GM23248 (cell line): ENCODE results near the gene COL13A1.

- RAMPAGE, long total RNA = no peak
Observed at GRCh38 chr10:69728436-69728677, 73.3 kb upstream of the COL13A1 start.

GRCh38 chr10:69801416-69802207 lies at the start of gene COL13A1:
Gene COL13A1, plus strand, starts transcription at chr10:69801906.
- RAMPAGE, long total RNA = no peak

DNA sequence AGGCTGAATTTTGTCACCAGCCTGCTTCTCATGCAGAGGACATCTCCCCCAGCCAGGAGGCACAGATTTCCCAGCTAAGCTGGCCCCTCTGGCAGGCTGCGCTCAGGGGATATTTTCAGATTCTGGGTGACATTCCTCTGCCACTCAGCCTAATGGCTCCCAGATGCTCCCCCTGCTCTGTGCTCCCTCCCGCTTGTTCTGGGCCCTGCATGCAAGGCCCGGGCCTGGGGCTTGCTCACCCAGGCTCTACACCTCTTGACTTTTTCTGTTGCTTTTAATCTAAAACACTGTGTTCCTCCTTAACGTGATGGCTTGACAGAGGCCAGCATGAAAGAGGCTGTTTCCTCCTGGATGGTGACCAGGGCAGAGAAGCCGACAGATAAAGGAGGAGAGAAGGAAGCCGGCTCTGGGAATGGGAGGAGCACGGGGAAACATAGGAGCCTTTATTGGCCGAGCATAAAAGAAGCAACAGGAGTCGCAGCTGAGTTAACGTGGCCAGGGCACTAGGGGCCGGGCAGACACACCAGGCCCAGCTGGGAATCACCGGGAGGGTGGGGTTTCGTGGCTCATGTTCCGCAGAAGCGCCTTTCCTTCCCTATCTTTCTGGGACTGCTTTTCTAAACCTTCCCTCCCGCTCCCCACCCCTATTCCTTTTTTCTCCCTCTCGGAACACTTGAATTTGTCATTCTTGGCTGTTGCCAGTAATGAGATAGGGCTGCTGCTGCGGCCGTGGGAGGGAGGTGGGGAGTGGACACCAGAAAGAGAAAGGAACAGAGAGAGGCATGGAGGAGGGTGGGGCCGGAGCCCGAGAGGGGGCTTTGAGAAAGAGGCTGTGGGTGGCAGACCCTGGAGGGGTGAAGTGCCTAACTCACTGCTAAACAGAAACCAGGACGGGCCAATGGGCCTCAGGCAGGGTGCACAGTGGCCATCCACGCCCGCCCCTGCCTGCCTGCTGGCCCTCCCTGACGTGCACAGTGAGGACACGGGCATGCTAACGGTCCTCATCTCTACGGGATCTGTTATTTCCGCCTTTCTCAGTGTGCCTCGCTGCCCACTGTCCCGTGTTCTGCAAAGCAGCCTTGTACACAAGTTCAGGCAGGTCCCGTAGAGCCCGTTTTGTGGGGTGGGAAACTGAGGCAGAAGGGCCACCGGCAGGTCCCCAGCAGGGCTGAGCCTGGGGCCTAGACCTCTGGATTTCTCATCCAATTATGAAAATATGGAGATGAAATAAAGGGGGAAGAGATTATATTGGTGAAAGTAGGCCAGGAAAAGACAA lies 65.1 kb downstream of the COL13A1 start:
- RAMPAGE, long total RNA = no peak

DNA sequence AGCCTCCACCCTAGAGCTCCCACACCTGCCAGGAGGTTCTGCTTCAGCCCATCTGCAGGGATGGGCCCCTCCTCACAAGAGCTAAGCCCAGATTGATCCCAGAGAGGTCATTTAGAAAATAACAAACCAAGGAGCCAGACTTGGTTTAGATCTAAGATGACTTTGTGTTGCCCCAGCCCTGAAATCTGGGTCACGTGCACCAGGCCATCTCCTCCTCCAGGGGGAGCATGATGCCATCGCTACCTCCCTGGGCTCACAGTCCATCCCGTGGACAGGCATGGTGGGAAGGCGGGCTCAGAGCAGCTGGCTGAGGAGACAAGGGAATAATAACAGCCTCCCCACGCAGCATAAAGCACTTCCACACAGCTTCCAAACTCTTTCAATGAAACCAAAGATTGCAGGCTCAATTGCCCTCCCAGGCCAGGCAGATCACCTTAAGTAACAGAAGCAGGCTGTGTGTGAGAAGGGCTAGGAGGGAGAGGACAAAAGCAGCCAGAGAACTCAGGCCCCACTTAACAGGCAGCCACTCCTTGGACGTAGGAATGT lies 99.9 kb downstream of the COL13A1 start:
- RAMPAGE, long total RNA = no peak

- RAMPAGE, long total RNA = no peak
Observed at GRCh38 chr10:70123799-70124231, 8.8 kb downstream of the AIFM2 start.

DNA sequence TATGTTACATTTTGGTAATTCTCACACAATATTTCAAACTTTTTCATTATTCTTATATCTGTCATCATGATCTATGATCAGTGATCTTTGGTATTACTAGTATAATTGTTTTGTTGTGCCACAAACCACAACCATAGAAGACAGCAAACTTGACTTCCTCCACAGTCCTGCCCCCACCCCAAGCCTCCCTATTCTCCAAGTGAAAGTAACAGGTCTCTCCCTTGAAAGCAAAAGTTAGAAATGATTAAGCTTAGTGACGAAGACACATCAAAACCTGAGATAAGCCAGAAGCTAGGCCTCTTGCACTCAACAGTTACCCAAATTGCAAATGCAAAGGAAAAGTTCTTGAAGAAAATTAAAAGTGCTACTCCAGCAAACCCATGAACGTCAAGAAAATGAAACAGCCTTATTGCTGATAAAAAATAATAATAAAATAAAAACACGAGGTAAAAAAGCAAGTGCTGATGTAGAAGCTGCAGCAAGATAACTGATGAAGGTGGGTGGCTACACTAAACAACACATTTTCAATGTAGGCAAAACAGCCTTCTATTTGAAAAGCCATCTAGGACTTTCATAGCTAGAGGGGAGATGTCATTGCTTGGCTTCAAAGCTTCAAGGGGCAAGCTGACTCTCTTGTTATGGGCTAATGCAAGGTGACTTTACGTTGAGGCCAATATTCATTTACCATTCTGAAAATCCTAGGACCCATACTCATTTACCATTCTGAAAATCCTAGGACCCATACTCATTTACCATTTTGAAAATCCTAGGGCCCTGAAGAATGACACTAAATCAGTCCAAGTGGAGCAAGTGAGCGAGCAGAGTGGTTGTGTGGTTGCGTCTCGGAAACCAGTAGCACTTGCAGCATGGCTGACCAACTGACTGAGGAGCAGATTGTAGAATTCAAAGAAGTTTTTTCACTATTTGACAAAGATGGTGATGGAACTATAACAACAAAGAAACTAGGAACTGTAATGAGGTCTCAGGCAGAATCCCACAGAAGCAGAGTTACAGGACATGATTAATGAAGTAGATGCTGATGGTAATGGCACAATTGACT lies 7.2 kb downstream of the SAR1A start:
- RAMPAGE, long total RNA = no peak

DNA sequence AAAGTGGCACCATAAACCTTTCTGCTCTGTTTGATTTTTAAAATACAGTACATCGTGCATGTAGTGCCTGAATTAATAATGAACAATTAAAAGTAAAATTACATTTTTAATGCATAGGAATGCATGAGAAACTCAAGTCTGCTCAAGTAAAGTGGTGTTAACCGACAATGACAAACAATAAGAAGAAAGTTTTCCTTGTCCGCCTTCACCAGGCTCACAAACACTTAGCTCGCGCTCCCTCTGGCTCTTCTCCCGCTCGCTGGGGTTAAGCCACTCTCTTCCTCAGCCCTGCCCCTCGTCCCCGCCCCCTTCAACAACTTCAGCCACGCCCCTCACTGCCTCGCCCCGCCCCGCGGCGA lies 234 bp upstream of the EIF4EBP2 start:
- RAMPAGE, long total RNA = no peak

DNA sequence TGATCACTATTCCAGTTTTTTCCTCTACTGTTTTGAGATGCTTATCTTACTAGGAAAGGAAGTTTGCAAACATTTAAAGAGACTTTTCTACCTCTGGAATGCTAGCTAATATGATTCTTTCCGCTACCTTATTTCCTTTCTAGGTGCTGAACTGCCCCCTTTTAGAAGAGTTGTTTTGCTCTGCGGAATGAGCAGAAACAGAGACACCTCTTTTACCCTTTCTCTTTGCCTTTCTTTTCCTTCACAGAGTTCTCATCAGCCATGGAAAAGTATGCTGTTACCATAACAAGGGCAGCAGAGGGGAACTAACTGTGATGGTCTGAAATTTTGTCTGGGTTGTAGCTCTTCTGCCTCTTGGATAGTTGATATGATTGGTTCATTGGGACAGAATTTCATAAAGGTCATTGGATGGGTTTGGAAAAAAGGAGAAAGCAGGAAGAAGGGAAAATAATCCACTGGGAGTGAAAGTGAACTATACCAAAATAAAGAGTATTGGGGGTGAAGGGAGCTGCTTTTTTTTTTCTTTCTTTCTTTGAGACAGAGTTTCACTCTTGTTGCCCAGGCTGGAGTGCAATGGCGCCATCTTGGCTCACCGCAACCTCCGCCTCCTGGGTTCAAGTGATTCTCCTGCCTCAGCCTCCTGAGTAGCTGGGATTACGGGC lies 5.7 kb downstream of the EIF4EBP2 start:
- RAMPAGE, long total RNA = no peak

GRCh38 chr10:70426066-70426568 lies 15.4 kb downstream of the NODAL start:
- RAMPAGE, long total RNA = no peak

GRCh38 chr10:70673076-70674330 lies 1.2 kb downstream of the ADAMTS14 start:
- RAMPAGE, long total RNA = no peak

GRCh38 chr10:70890912-70891410 lies 2.6 kb upstream of the PCBD1 start:
- RAMPAGE, long total RNA = no peak

DNA sequence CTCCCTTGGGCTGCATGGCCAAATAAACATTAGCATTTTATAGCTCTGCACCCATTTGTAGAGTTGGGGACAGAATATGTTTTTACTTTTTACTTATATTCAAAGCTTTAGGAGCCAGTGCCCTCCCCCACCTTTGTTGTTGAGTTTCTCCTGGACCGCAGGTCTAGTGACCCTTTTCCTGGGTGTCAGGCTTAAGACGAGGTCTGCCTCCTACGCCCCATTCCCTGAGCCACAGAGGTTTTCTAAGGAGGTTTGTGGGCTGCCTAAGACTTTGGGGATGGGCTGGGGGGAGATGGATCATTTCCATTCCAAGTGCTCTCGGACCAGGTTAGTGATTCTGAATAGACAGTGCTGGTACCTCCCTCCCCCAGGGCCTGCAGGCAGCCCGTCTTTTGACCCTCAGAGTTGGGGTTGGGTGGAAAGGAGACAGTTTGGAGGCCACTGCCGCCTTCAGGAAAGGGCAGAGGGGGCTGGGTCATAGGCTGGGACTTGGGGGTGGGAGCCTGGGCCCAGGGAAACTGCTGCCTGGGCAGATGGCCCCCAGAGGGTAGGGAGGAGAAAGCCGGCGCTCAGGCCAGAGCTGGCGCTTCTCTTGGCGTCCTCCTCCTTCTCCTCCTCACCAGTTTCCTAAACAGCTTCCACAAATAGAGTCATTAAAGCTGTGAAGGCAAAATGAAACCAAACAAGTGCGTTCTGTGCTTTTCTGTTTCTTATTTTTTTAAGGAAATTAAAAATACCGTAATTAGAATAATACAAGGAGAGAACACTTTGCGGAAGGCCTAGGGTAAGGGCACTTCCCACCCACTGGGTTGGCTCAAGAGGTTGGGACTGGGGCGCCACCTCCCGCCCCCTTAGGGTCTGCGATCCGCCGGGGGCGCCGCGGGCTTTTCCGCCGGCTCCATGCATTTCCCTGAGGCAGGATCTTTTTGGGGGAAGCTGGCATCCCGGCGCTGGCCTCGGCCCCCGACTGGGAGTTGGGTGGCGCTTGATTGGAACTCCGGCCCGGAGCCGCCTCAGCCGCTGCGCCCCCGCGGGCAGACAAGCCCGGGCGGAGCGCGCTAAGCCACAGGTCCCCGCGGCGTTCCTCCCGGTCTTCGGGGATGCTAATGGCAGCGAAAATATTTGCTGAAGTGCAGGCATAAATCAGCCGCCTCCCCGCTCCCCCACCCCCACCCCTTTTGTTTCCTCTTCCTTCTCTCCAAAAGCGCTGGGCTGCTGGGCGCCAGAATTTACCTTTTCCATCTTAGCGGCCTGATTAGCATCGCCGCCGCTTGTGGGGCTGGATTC lies 4.6 kb downstream of the UNC5B start:
- RAMPAGE, long total RNA = no peak

DNA sequence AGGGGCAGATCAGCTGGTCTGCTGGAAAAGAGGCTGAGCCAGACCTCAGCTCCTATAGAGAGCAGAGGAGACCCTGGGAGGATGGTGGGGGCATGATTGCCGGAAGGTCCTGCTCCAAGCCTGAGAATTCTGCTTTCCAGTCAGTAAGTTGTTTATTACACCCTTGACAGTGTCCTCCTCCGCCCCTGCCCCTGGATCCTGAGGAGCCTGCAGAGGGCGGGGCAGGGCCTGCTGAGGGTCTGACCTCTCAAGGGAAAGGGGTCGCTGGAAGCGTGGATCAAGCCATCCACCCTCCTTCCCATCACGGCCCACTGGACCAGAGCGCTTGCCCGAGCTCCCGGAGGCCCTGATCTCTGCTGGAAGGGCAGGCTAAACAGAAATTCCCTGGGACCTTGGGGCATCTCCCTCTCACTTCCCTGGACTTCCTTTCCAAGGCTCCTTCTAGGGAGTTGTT lies 16.9 kb downstream of the UNC5B start:
- RAMPAGE, long total RNA = no peak

- RAMPAGE, long total RNA = no peak
Observed at GRCh38 chr10:71246704-71247224, 34.4 kb downstream of the UNC5B start.

DNA sequence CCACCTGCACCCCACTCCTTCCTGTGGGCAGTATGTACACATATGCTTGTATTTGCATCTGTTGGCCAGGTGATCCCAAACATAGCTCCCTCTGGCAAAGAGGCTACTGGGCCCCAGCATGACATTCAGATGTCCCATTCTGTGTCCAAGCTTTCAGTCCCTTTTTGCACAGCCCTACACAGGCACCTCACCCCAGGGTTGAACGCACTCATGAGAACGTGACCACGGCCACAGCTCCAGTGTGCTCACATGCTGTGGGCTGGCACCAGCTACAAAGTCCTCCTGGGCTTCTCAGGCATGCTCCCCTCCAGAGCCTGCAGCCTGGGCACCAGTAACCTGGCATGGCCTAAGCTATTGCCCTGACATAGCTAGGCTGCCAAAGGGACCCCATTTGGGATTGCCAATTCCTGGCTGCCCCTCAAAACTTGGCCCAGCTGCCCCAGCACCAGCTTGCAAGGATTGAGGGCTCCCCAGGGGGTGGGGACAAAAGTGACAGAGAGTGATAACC lies 36.6 kb downstream of the UNC5B start:
- RAMPAGE, long total RNA = no peak

GRCh38 chr10:71300108-71300585 lies 18.9 kb upstream of the SLC29A3 start:
- RAMPAGE, long total RNA = no peak

DNA sequence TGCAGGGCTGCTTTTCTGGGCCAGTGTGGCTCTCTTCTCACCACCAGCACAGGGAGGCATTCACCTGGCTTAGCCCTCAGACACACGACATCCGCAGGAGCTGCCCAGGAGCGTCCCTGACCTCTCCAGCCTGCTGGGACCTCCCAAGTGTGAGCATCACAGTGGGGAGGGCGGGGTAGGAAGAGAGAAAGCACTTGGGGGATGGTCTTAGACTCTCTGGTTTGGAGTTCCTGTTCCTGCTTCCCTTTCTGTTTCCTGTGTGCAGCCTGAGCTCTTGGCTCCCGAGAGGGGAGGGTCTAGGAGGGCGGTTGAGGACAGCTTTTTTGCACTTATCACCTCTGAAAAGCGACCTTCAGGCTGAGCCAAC lies 78.4 kb downstream of the CDH23 start:
- RAMPAGE, long total RNA = no peak

GRCh38 chr10:71614925-71615543 lies 104.5 kb downstream of the C10orf105 start:
- RAMPAGE, long total RNA = no peak

DNA sequence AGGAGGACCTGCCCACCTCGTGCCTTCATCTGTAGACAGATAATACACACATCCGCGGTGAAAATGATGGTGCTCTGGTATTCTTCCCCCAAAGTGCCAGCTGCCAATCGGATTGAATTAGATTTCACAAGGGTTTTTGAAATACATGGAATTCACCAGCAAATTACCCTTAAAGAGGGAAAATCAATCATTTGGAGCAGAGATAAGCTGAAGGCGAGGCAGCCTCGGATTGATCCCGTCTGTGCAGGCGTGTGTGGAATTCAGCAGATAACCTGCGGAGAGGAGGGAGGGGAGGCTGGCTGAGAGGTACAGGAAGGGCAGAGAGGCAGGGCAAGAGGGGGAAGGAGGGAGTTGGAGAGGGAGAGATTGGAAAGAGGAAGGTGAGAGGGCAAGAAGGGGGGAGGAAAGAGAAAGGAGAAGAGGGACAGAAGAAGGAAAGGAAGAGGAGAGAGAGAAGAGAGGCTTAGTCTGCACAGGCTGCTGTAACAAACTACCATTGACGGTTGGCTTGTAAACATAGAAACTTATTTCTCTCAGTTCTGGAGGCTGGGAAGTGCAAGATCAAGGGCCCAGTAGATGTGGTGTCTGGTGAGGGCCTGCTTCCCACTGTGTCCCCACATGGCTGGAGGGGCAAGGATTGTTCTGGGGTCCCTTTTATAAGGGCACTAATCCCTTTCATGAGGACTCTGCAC lies 84.1 kb downstream of the C10orf105 start:
- RAMPAGE, long total RNA = no peak

GRCh38 chr10:71745436-71745900 lies 25.9 kb upstream of the C10orf105 start:
- RAMPAGE, long total RNA = no peak